Body of pancreas (tissue), 2 donors: ENCODE measurements around a stretch of chr7.

GRCh38 chr7:33994579-33994778 lies 89.1 kb downstream of the BMPER start:
- PRO-cap = no peak
- RAMPAGE, long total RNA, 2 experiments = no peak in any of the 2 experiments

- PRO-cap = no peak
- RAMPAGE, long total RNA, 2 experiments = no peak in any of the 2 experiments
Measured at GRCh38 chr7:34991923-34992193, 45.4 kb downstream of the DPY19L1 start.

GRCh38 chr7:35035461-35036148 lies 1.7 kb downstream of the DPY19L1 start:
- PRO-cap = no peak
- RAMPAGE, long total RNA, 2 experiments = no peak in any of the 2 experiments

GRCh38 chr7:35386780-35387080 lies 132.8 kb upstream of the TBX20 start:
- PRO-cap = no peak
- RAMPAGE, long total RNA, 2 experiments = no peak in any of the 2 experiments

DNA sequence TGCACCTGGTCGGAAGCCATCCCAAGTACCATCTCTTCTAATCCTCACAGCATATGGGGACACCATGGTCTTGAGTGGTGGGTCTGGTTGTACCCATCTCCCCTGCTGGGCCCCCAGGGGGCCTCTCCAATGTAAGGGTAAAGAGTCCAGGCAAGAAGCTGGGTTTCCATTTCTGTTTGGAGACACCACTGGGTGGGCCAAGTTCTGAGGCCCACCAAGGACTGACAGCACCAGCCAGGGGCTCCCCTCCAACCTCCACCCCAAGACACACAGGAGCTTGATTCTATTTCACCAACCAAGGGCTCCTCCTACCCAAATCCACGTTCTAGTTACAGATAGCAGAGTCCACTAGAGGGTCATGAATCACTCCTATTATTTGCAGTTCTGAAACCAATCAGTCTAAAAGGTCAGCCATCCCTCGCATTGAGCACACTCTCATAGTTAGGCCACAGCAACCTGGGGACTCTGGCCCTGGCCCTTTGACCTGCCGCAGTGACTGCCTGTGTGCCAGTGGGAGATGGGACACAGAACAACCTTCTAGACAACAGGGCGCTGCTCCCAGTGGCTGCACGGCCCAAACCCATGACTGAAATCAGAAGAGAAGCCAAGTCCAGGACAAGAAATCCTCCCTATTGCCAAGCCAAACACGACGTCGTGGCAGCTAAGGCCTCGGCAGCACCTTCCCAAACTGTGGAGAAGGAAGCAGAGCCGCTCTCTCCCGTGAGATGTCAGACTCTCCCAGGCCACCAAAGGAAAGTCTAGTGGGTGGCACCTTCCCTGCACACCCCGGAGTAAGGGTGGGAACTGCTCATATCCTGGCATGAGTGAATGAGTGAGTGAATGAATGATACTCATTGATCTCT lies 158.6 kb downstream of the HERPUD2 start:
- PRO-cap = no peak
- RAMPAGE, long total RNA, 2 experiments = no peak in any of the 2 experiments

DNA sequence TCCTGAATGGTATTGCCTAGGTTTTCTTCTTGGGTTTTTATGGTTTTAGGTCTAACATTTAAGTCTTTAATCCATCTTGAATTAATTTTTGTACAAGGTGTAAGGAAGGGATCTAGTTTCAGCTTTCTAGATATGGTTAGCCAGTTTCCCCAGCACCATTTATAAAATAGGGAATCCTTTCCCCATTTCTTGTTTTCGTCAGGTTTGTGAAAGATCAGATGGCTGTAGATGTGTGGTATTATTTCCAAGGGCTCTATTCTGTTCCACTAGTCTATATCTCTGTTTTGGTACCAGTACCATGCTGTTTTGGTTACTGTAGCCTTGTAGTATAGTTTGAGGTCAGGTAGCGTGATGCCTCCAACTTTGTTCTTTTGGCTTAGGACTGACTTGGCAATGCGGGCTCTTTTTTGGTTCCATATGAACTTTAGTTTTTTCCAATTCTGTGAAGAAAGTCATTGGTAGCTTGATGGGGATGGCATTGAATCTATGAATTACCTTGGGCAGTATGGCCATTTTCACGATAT lies 33.9 kb downstream of the HERPUD2 start:
- PRO-cap = no peak
- RAMPAGE, long total RNA, 2 experiments = no peak in any of the 2 experiments

DNA sequence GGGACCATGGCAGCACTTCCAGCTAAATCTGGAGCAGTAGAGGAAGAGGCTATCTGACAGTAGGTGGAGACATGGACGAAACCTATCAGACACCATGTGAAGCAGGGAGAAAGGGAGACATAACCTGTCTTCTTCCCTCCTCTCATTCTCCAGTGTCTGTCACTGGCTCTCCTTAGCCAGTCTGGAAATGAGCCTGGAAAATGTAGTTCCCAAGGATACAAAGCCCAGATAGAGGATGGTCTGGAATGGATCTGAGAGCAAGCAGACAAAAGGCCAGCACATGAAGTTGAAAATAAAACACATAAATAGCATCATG lies 33.7 kb upstream of the HERPUD2 start:
- PRO-cap = no peak
- RAMPAGE, long total RNA, 2 experiments = no peak in any of the 2 experiments

GRCh38 chr7:35753841-35754779 lies 46.7 kb upstream of the SEPTIN7 start:
- PRO-cap = no peak
- RAMPAGE, long total RNA, 2 experiments = no peak in any of the 2 experiments

- PRO-cap = no peak
- RAMPAGE, long total RNA, 2 experiments = start-site peak on the plus strand in 1 of 2 experiments, at chr7:35802772-35803289 at its widest, 5 reads per replicate
Measured at GRCh38 chr7:35802508-35803498, 1.9 kb downstream of the SEPTIN7 start.

- PRO-cap = no peak
- RAMPAGE, long total RNA, 2 experiments = no peak in any of the 2 experiments
Measured at GRCh38 chr7:36082039-36082798, 70.8 kb upstream of the EEPD1 start.

- PRO-cap = no peak
- RAMPAGE, long total RNA, 2 experiments = no peak in any of the 2 experiments
Measured at GRCh38 chr7:36084997-36085658, 67.9 kb upstream of the EEPD1 start.

DNA sequence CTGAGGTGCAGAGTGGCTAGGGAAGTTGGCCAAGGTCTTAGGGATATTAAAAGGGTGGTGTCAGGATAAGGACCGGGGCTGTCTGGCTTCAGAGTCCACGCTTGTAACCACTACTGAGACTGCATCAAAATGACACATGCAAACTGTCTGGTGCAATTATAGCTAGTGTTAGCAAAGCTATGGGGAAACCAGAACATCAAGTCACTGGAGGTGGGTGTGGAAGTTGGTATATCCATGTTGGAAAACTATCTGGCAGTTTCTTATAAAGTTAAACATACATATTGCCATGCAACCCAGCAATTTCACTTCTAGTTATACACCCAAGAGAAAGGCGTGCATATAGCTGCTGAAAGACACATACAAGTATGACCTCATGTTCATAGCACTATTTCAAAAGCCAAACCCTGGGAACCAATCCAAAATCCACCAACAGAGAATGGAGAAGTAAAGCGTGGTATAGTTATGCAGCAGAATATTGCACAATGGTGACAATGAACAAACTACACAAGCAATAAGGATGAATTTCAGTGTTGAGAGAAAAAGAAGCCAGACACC lies 33.9 kb upstream of the EEPD1 start:
- PRO-cap = no peak
- RAMPAGE, long total RNA, 2 experiments = no peak in any of the 2 experiments

DNA sequence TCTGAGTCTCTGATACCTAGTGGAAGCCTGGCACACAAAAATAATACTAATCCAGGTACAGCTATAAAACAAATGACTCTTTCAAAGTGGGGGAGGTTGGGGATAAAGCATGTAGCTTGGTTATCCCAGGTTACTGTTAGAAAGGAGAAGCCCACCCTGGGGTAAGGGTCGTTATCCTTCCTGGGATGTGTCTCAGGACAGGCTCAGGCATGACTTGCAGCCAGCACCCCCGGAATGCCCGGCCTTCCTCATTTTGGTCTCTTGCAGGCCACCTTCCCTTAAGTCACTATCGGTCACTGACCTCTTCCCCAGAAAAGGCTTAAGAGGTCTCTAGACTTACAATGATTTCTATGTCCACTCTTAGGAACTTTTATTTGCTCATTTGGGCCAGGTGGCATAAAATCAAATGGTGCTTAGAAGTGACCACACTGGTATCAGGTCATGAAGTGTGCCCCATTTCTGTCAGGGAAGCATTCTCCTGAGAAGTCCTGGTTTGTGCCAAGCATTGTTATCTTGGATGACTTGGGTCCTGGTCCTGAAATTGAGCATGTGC lies 37.7 kb downstream of the EEPD1 start:
- PRO-cap = no peak
- RAMPAGE, long total RNA, 2 experiments = no peak in any of the 2 experiments

DNA sequence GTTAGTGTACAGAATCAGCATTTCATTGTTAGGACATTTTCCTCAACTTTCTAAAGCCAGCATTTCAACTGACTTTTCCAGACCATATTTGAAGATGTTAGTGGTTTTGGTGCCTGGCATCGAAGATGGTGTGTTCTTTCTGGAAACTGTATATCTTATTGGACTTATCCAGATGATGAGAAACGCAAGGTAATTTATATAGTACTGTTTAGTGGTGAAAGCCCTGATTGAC lies 53.9 kb downstream of the ANLN start:
- PRO-cap = no peak
- RAMPAGE, long total RNA, 2 experiments = no peak in any of the 2 experiments

DNA sequence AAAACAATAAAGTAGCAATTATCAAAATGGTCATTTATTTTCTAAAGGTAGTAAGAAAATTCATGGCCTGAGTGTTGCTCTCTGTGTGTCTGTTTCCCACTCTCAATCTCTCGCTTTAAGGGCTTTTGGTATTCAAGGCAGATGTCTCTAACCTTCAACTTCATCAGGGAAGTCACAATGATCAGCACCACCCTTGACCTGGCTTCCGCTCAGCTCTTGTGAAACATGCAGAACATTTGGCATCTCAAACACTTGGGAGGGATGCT lies 129.9 kb downstream of the AOAH start:
- PRO-cap = no peak
- RAMPAGE, long total RNA, 2 experiments = no peak in any of the 2 experiments

GRCh38 chr7:36723321-36723799 lies 934 bp downstream of the AOAH start:
- PRO-cap = no peak
- RAMPAGE, long total RNA, 2 experiments = no peak in any of the 2 experiments

GRCh38 chr7:36863904-36864429 lies 139.7 kb upstream of the AOAH start:
- PRO-cap = no peak
- RAMPAGE, long total RNA, 2 experiments = no peak in any of the 2 experiments

DNA sequence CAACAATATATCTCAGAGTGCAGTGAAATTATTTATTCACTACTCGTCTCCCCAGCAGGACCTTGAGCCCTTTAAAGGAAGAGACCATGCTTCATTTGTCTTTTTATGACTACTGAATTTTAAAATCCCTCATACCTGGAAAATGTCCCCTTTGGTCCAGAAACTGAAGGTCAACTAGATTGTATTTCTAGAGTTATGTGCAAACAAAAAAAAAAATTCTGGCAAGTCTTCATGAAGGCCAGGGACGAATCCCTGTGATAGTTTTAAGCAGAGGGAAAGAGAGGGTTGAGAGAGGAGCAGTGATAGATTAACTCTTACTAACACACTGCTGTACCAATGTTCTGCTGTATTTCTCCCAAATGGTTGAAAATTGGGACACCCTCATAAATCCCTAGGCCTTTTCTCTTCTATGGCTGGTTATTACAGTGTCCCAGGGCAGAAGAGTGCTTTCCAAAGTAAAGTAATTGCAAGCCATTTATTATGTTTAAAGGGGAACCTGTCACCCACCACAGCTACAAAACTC lies 182.7 kb upstream of the AOAH start:
- PRO-cap = no peak
- RAMPAGE, long total RNA, 2 experiments = no peak in any of the 2 experiments

- PRO-cap = no peak
- RAMPAGE, long total RNA, 2 experiments = no peak in any of the 2 experiments
Measured at GRCh38 chr7:36971402-36971967, 247.2 kb upstream of the AOAH start.

- PRO-cap = unidirectional peak, minus-strand start at chr7:37032030
- RAMPAGE, long total RNA, 2 experiments = no peak in any of the 2 experiments
Measured at GRCh38 chr7:37031720-37032555, 307.6 kb upstream of the AOAH start.